Temporal lobe (tissue), 2 donors: ENCODE measurements around a stretch of chr19.

- RAMPAGE, long total RNA, result no peak
These were observed 6.5 kb downstream of the DOT1L start for GRCh38 chr19:2170138-2170733.

DNA sequence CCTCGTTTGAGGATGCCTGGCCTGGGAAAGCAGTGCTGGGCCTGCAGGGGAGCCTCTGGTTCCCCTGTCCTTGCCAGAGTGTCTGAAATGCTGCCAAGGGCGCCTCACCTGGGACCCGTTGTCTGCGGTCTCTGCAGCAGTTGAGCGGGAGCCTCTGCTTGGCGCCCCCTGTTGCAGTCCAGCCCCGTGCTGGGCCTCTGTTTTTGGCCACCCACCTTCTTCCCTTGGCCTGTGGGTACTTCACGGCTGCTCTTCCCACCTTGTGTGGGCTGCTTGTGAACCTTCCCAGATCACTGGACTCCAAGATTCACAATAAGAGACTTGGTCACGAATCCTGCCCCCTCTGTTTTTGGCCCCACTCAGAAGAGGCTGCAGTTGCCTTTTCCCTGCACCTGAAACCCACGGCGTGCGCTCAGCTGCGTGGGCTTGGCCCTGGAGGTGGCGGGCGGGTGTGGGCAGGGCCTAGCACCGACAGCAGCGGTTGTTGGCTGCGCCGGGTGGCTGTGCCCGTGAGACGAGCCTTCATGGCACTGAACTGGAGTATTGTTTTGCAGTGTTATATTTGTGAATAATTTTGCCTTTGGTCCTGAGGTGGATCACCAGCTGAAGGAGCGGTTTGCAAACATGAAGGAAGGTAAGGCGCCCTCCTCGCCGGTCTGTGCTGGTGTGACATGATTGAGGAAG is 33.8 kb downstream of the PLEKHJ1 start:
- RAMPAGE, long total RNA, result no peak

DNA sequence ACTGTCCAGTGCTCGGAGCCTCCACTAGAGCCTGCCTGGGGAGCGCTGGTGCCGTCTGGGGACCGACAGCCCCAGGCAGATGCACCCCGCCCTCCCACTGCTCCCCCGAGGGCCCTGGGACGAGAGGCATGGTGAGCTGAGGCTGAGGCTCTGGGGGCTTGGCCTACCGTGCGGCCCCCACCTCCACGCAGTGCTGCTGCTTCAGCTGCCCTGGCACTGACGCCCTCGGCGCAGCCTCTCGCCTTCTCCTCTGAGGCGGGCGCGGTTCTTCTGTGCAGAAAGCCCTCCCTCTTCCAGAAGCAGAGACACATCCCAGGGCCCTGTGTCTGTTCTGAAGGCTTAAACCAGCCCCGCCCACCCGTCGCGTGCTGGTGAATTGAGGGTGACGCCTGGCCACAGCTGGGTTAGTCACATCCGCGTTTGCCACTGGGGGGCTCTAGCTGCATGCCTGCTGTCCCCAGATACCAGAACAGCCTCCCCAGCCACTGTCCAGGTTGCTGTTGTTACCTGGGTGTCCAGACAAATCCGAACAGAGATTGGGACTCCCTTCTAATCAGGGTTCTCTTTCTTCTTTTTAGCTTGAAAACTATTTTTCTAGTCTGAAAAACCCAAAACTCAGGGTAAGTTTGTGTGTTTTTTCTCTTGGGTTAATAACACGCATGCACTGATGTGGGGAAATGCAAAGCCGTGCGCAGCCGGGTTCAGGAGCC is 27.6 kb downstream of the PLEKHJ1 start:
- RAMPAGE, long total RNA, result no peak

DNA sequence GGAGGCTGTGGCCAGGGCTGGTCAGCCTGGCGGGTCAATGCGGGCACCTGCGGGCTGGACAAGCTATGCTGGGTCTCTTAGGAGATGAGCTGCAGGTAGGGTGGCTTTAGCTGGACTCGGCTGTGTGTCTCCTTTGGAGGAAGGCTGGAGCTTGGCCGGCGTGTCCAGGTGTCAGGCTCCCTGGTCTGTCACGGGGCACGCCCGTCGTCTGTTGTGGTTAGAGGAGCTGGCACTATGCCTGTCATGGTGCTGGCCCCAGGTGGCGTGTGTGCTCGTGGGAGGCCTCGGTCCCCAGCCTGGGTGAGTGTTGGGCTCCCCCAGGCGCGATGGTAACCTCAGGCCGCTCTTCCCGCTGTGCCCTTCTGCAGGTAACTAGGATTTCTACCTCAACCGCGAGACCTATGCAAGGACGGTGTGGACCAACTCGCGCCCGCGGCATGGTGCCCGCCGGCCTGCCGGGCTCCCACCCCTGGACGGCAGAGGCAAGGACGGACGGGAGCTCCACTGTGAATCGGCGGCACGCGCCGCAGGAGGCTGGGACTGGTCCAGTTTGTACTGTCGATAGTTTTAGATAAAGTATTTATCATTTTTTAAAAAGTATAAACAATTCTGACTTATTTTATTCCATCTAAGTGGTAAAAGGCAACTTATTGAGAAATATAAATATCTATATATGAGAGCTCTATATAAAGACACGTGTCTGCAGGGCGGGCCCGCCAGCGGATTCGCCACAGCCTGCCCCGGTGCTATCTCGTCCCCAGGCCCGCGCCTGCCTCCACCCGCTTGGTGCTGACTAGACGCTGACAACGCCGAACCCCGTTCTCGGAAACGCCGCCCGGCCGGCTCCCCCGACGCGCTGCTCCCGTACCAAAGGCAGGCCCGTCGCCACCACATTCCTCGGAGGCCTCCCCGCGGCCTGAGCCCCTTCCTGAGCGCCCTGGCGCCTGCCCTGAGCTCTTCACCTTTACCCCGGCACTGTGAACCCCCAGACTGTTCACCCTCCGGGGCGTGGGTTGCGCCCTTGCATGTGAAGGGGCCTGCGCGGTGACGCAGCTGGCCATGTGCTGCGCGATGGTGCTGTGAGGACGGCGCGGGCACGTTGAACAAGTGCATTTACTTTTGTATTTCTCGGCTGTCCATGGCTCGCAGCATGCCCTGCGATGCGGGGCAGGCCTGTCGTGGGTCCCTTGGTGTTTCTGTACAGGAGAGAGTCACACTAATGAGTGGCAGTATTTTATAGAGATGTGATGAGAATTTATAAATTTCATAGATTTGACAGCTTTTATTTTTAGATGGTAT is 6.3 kb downstream of the PLEKHJ1 start:
- RAMPAGE, long total RNA, result no peak

DNA sequence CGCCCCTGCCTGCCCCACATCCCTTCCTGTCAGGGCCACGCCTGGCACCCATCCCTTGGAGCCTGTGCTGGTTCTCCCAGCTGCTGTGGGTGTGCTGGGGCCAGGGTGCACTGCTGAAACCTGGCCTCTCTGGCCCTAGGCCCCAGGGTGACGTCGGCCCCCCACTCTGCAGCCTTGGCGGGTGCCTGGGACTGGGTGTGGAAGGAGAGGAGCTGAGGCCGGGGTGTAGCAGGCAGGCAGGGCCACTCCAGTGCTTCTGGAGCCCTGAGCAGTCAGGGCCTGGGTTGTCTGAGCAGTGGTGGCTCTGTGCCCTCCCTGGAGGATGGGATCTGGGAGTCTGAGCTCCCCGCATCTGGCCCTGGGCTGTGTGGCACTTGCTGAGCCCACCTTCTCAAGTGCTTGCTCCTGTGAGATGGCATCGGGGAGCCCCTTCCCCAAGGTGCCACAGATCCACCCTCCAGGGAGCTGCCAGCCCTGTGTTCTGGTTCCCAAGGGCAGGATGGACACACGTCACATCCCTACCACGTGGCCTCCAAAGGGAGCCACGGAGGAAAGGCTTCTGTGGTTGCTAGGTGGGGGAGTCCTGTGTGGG is 5.2 kb downstream of the PLEKHJ1 start:
- RAMPAGE, long total RNA, result no peak

- RAMPAGE, long total RNA, result no peak
These were observed 2.5 kb downstream of the PLEKHJ1 start for GRCh38 chr19:2233603-2234016.

DNA sequence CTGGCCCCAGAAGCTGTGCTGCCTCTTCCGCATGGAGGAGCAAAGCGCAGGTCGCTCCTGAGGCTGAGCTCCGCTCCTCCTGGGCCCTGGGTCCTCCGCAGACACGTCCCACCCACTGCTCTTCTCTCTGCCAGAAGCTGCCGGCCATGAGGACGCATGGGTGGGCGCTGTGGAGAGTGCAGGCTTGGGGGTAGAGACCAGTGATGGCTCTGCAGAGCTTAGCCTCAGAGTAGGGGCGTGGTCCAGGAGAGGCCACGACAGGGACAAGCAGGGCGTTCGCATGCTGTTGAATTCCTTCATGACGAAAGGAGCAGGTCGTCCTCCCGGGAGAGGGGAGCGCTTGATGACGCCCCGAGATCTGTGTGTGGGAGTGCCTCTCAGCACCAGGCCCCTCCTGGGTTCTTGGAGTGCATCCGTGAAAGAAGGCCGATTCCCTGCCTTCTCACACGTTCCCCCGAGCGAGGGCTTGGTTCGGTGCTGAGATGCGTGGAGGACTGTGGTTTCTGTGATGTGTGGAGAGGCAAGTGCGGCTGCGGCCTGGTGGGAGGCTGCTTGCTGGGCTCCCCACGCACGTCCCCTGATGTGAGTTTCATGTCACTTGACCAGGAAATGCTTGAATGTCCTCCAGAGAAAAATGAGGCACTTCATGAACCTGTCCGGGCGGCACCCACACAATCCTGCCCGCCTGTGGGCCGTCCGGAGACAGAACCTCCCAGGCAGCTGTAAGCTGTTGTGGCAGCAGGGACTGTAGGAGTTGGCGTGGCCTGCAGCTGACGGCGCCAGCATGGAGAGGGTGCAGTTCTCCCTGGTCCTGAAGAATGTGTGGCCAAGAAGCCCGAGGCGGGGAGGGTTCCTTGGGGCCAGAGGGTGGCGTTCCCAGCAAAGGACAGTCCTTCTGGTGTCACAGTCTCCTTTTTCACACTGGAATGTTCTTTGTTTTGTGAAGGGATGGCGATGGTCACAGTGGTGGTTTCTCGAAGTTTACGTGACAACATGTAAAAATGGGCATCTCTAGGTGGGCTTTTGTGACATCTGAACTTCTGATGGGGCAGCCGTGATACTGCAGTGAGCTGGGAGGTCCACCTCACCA is 4.6 kb downstream of the SF3A2 start:
- RAMPAGE, long total RNA, result no peak

- RAMPAGE, long total RNA, result no peak
These were observed 1.2 kb downstream of the PEAK3 start for GRCh38 chr19:2280820-2281213.

GRCh38 chr19:2318384-2318746 is 10.0 kb downstream of the LSM7 start:
- RAMPAGE, long total RNA, result no peak

DNA sequence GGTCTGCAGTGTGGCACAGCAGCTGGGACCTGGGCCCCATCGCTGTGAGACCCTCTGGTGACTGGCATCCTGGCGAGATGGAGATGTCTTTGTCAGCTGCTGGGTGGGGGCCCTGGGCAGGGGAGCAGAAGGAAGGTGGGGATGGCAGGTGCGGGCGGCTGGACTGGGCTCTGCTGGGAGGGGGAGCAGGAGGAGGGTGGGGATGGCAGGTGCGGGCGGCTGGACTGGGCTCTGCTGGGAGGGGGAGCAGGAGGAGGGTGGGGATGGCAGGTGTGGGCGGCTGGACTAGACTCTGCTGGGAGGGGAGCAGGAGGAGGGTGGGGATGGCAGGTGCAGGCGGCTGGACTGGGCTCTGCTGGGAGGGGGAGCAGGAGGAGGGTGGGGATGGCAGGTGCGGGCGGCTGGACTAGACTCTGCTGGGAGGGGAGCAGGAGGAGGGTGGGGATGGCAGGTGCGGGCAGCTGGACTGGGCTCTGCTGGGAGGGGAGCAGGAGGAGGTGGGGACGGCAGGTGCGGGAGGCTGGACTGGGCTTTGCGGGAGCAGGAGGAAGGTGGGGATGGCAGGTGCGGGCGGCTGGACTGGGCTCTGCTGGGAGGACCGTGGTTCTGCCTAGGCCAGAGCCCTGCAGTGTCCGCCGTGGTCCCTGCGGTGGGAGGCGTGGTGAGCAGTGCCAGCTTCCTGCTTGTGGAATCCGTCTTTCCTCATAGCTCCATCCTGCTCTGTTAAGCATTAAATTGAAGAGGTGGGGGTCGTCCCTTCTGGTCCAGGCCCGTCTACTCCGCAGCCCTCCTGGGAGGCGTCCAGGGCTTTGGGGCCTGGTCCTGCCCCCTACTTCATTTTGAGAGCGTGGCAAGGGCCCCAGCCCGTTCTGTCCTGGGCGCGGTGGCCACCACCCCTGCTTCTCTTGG is 4.6 kb downstream of the SPPL2B start:
- RAMPAGE, long total RNA, result no peak

GRCh38 chr19:2368237-2368631 is 8.2 kb downstream of the TMPRSS9 start:
- RAMPAGE, long total RNA, result no peak

DNA sequence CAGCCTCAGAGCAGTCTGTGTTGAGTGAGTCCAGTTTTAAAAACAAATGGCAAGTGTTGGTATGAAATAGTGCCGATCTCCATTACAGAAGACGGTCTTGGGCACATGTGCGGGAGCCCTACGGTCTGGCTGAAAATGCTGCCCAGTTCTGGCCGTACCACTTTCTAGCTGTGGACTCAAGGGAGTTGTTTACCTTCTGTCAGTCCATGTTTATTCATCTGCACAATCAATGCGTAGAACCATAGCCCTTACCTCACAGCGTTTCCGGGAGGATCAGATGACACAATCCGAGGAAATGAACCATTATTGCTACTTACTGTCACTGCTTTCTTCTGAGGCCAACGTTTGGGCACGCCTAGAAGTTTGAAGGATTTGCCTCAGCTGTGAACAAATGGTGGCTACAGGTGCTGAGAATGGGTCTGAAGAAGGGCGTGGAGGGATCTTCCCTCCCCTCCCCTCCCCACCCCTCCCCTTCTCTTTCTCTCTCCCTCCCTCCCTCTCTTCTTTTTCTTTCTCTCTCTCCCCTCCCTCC is 31.2 kb downstream of the GADD45B start:
- RAMPAGE, long total RNA, result no peak

GRCh38 chr19:2693826-2694137 is 8.7 kb downstream of the GNG7 start:
- RAMPAGE, long total RNA, result no peak

DNA sequence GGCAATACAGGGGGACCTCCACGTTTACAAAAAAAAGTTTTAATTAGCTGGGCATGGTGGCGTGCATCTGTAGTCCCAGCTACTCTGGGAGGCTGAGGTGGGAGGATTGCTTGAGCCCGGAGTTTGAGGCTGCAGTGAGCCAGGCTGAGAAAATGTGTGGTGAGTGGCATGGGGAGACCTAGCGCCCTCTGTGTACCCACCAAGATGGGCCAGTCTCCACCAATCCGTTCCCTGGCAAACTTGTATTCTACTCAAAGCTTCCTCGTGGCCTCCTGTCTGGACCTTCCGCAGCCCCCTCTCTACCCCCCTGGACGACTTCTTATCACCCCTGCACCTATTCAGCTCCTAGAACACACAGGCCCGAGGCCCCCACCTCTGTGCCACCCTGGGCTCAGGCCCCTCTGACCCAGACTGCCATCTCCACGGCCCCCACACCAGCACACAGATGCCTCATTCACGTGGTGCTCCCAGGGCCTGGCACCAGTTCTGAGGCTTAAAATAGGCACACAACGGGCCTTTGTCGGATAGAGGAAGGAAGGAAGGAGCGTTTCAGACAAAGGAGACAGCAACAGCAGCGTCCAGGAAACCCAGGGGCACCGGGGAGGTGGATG is 7.4 kb downstream of the GNG7 start:
- RAMPAGE, long total RNA, result no peak

- RAMPAGE, long total RNA, result no peak
These were observed 16.3 kb downstream of the SGTA start for GRCh38 chr19:2766807-2767073.

- RAMPAGE, long total RNA, result no peak
These were observed 7.8 kb downstream of the SGTA start for GRCh38 chr19:2775105-2775901.

DNA sequence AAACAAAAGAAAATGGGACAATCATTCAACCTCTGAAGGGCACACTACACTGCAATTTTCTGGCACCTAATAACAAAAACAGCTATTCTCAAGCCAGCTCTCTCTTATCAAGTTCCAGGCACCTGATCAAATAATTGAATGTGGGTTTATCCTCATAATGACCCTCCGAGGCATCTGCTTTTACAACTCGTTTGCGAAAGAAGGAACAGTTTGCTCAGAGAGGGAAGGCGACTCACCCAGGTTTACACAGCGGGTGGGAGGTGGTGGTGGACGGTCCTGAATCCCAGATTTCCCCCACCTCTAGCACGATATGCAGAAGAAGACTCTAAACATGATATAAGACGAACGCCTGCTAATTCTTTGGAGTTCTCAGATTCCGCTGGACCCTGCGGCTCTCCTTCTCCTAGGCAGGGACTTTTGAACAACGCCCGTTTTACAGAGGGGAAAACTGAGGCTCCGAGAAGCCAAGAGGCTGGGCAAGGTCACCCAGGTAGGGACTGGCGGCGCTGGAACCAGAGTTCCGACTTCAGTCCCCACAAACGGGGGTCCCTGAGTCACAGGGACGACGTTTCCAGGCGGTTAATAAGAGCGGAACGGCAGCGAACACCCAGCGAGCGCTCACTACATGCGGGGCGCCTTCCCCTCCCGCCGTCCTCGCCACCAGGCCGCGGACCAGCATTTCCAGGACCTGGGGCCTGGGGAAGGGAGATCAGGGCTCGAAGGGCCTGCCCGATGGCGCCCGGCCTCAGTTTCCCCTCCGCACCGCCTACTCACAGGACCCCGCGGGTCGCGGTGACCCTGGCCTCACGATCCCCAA is 531 bp downstream of the SGTA start:
- RAMPAGE, long total RNA, result no peak

DNA sequence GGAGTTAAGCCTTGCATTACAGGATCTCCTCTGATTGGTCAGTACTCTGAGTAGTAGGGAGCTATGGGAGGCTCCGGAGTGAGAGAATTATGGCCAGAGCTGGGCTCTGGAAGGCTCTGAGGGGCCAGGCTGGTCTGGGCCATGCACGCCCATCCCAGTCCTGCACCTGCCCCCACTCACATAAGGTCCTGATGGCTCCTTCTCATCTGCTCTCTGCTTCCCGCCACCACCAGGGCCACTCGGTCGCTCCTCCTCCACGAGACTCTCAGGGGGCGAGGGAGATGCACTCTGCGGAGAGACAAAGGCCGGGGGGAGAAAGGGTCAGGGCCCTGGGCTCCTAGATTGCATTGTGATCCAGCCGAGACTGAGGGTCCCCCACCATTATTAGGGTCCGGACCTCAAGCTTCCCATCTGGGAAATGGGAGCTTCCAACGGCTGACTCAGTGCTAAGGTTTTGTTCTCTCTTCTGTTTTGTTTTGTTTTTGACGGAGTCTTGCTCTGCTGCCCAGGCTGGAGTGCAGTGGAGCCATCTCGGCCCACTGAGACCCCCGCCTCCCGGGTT is 13.5 kb downstream of the TLE2 start:
- RAMPAGE, long total RNA, result no peak

DNA sequence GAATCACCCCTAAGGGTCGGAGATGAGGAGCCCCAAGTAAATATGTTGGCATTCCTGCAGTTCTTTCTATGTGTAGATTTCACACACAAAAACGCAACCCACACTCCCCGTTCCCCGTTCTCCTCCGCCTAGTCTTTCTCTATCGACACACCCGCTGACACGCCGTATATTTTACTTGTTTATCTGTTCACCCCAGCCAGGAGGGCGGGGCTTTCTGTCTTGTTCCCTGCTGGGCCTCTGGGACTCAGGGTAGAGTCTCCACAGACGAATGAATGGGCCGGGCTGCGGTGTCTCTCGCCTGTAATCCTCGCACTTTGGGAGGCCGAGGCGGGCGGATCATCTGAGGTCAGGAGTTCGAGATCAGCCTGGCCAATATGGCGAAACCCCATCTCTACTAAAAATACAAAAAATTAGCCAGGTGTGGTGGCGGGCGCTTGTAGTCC is 14.6 kb downstream of the TLE5 start:
- RAMPAGE, long total RNA, result no peak

DNA sequence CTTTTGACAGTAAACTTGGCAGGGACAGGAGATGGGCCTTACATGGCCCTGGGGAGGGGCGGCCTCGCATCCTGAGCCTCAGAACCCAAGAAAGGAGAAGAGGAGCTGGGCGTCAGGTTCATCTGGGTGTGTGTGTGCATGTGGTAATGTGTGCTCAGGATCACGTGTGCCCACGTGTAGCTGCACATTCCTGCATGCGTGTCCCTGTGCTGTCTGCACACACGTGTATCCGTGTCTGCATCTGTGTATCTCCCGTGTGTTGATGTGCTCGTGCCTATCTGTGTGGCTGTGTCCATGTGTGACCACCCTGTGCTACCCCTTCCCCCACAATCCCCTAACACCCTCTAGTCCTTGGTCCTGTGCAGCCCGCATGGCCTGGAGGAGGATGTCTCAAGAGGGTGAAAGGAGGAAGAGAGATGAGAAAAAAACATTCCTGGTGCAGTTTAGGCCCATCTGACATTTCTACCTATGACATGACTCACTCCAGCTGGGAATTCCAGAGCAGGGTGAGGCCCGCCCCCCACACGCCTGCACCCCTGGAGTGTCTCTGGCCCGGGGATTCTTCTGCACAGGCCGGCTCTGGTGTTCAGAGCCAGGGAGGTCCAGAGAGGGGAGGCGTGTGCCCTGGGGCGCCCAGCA is 7.2 kb downstream of the TLE5 start:
- RAMPAGE, long total RNA, result no peak